Placental epithelial cell (primary cell): ENCODE measurements around a stretch of chr12.

- CAGE, long polyA plus RNA = no peak
These were observed 10.5 kb upstream of the KRT80 start for GRCh38 chr12:52202088-52202972.

GRCh38 chr12:52221837-52222595, 11.0 kb upstream of the KRT7 start:
- CAGE, long polyA plus RNA = no peak

GRCh38 chr12:52277323-52278202, 3.1 kb downstream of the KRT86 start:
- CAGE, long polyA plus RNA = no peak

GRCh38 chr12:52345608-52346189, 21.6 kb downstream of the KRT85 start:
- CAGE, long polyA plus RNA = no peak

- CAGE, long polyA plus RNA = no peak
These were observed 12.2 kb upstream of the KRT73 start for GRCh38 chr12:52630387-52631146.

DNA sequence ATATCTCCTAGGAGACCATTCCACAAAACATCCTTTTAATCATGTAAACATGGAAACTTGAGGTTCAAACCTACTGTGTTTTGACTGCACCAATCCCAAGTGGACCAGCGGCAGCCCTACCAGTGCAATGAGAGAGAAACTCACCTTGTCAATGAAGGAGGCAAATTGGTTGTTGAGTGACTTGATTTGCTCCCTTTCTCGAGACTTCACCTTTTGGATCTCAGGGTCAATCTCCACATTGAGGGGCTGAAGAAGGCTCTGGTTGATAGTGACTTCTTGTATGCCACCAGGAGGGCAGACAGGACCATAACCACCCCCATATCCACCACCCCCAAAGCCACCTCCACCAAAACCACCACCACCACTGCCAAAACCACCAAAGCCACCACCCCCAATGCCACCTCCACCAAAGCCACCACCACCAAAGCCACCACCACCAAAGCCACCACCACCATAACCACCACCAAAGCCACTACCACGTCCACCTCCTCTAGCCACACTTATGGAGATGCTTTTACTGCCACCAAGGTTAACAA, 525 bp downstream of the KRT1 start:
- CAGE, long polyA plus RNA = no peak

- CAGE, long polyA plus RNA = no peak
These were observed 3.9 kb downstream of the KRT8 start for GRCh38 chr12:52900911-52901347.

DNA sequence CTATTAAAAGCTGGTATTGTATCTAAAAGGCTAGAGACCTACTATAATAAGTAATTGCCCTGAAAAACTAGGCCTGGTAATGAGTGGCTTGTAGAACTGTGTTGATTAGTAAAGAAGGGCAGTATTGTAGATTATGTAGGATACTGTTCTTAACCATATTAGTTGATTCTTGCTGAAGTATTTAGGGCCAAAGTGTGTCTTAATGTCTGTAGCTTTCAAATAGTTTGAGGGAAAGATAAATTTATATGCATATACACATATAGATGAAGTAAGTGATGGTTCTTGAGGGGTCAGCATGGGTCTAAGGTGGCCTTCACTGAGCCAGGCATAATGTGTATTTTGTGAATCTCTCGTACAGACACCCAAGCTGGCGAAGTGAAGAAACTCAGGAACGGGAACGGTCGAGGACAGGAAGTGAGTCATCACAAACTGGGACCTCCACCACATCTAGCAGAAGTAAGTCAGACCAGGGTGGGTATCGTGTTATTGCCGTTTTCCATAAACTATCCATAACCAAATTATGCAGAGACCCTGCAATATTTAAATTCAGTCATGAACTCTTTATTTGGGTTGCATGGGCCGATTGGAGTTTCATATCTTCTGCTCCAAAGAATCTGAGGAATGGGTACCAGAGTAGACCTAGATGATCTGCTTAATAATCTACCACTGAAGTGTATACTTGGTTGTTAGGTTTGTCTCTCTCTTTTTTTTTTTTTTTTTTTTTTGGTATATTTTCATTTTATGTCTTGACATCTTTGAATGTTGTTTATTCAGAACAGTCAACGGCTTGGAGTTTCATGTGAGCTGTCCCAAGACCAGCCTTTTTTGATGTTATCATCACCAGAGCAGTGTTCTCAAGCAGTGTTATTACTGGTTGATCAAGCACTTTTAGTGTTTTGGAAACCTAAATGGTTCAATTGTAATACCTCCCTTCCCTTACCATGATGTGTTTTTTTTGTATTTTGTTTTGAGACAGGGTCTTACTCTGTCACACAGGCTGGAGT, 15.3 kb upstream of the TNS2 start:
- CAGE, long polyA plus RNA = no peak

DNA sequence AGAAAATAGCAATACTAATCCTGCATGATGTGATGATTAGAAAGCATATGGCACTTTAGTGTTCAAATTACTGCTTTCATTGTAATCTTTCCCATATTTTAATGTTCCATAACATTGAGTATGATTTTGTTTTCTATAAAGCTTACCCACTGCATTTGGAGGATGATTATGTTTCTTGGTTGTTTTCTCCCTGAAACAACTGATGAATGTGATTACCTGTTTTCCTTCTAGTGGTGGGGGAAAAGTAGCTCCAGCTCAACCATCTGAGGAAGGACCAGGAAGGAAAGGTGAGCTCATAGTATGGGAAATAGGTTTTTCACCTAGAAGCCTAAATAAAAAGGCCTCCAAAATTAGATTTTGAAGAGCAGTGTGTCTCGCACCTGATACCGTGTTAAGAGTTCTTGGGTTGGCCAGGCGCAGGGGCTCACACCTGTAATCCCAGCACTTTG, 11.7 kb upstream of the TNS2 start:
- CAGE, long polyA plus RNA = no peak

DNA sequence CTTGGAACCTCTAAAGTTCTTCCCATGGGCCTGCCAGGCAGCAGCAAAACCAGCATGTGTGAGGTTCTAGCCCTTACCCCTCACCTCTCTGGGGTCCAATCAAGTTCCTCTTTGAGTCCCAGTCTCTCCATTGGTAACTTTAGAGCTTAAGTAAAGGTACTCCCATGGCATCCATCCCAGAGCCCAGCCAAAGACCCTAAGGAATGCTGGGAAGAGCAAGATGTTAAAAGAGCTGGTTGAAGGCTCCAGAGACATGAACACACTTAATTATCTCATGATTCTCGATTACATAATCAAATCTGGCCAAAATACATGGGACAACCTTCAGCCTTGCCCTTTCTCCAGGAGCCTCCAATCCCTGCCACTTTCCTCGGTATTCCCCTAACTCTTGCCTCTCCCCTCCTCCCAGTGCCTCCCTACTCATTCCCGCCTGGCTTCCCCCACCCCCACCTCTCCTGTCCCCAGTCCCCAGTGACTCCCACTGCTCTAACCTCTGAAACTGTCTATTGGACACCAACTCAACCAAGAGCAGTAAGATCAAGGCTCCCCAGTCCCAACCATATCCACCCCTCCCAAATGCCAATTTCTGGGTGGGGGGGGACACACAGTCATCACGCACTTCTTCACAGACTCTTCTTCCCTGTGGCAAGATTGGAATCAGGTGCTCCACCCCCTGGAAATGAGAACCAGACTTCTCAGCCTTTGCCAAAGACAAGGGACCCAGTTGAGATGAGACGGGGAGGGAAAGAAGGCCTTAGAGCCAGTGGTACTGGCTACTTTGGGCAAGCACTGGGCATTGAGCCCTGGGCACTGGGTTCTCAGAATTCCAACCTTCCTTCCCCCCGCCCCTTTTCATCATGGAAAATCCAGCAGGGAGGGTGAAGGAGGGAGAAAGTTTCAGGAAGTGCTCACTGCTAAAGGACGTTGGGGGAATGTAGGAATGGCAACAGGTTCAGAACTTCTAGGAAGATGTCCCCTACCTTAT, 4.6 kb upstream of the TNS2 start:
- CAGE, long polyA plus RNA = no peak

GRCh38 chr12:53046648-53047533, 3.0 kb upstream of the TNS2 start:
- CAGE, long polyA plus RNA = no peak

DNA sequence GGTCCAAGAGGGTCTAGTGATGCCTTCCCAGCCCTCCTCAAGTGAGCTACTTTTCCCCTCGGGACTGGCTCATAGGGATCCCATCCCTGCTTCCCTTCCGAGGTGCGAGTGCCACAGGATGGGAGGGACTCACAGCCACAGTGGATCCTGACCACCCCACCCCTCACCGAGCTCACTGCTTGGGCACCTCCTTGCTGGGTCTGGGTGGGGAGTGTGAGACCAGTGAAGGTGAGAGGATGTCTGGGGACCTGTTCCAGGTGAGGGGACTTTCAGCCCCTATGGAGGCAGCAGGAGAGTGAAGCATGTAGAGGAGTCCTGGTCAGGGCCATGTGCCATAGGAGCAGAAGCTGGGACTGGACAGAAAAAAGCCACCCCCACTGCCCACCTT, 1.8 kb upstream of the TNS2 start:
- CAGE, long polyA plus RNA = no peak

DNA sequence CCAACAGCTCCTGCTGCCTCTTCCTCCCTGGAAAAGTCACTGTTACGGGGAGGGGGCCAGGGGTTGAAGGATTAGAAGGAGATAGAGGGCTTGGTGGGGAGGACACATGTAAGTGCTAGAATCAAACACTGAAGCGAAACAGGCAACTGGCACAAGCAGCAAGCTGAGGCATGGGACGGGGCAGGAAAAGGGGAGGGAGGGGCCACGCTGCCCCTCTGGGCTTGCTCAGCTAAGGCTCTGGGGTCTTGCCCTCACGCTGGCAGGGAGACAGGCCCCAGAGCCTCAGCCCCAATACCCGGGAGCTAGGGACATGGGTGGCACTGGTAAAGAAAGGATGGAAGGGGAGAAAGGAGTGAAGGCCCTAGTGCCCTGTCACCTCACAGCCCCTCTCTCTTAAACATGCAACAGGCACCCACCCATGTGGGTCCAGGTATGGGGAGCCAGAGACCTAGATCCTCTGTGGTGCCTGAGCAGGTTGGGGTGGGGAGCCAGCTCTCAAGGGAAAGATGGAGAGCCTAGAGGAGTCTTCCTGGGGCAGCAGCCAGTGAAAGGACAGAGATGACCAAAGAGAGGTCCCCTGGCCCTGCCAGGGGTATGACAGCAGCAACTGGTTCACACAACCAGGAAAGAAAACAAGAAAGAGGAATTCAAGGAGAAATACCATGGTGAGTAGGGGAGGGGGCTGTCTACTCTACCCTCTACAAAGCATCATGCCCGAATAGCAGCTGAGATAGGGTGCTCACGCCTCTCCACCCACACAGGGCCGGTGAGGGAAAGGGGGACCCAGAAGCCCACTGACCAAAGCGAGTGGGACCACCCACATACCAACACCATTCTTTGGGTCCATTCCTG, 14.2 kb downstream of the SPRYD3 start:
- CAGE, long polyA plus RNA = no peak

DNA sequence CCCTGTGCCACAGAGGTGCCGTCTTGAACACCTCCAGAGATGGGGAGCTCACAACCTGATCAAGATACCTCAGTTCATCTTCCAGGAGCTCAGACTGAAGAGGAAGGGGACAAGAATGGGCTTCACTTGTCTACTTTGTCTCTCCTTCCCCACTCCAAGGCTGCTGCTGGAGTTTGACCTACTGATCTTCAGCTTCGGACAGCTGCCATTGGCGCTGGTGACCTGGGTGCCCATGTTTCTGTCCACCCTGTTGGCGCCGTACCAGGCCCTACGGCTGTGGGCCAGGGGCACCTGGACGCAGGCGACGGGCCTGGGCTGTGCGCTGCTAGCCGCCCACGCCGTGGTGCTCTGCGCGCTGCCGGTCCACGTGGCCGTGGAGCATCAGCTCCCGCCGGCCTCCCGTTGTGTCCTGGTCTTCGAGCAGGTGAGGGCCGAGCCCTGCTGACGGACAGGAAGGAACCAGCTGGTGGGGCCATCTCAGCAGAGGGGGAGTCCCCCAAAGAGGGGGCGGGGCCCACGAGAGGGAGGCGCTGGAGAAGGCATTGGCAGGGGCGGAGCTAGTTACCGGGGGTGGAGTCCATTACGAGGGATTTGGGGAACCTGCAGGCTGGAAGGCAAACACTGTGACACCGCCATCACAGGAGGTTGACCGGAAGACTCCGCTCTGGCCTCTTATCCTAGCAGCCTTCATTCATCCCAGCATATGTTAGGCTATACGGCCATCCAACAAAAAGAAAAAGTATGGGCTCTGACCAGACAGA, 12.1 kb downstream of the SOAT2 start:
- CAGE, long polyA plus RNA = no peak

- CAGE, long polyA plus RNA = no peak
These were observed 21.2 kb upstream of the ZNF740 start for GRCh38 chr12:53159163-53159803.

DNA sequence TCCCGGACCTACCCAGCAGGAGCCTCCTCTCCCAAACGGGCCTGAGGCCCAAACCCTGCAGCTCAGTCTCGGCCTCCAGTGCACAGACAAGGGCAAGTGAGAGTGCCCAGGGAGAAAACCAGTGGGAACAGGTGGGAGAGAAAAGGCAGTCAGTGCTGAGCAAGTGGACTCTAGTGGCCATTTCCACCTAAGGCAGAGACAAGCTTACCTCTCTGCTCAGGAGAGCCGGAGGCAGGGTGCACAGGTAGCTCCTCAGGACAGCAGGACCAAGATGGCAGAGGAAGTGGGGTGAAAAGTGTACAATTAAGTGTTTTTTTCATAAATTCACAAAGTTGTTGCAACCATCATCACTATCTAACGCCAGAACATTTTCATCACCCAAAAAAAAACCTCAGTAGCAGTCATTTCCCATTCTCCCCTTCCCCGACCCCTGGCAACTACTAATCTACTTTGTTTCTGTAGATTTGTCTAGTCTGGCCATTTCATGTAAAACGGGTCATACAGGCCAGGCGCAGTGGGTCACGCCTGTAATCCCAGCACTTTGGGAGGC, 6.9 kb upstream of the ZNF740 start:
- CAGE, long polyA plus RNA = no peak

DNA sequence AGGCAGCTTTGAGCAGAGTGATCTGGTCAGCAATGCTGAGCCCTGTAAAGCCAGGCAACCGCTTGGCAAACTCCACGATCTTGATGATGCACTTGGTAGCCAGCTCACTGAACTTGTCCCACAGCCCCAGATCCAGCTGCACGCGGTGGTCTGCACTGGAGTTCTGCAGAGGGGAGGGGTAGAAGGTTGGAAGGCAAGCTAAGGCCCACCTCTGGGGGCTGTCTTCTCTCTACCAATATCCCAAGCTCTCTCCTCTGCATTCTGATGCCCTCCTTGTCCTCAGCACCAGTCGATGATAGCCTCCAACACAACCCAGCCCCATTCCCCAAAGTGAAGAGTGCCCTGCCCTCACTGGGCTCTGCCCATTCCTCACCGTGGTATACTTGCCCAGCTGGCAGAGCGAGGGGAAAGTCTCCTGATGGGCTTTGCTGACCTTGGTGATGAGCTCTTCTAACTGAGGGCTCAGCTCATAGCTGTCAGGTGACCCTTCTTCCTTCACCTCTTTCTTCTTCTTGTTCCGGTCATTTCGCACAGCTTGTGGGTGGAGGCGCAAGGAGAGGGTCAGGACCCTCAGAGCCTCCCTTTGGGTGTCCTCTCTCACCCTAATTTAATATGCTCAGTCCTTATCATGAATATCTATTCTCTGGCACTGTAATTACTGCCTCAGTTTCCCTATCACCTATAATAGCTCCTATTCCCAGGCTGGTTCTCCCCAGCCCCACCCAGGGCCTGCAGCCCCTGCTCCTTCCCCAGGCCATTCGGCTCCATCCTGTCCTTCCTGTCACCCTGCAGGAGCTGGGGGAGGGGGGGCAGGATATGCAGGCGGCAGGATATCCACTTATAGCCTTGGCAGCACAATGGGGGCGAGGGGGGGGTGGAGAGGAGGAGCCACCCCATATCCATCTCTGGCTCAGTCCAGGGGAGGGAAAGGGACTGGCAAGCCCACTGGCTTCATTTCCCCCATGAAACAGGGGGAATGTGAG, 7.3 kb upstream of the ITGB7 start:
- CAGE, long polyA plus RNA = no peak

GRCh38 chr12:53219280-53220101, 12.4 kb upstream of the ITGB7 start:
- CAGE, long polyA plus RNA = no peak

DNA sequence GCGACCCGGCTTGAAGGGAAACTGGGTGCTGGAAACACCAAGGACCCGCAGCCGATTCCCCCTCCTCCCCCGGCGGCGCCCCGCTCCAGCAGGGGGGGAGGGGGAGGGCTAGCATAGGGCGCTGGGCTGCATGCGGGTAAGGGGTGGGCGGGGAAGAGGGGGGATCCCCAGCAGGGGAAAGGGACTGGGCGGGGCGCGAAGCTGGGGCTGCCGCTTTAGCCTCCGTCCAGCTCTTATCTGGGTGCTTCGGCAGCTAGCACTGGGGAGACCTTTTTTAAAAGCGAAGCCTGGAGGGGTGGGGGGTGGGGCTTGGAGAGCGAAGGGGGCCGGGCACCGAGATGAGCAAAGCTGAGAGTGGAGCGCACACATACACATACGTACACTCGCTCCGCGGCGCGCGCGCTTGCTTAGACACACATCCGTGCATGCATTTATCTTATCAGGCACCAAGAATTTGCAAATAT, 11.9 kb downstream of the RARG start:
- CAGE, long polyA plus RNA = no peak

GRCh38 chr12:53224312-53225233, 7.4 kb downstream of the RARG start:
- CAGE, long polyA plus RNA = no peak